AG09319 (cell line): ENCODE results near the genes DNALI1 and MTF1.

- RRBS, result no CpG with 5 or more reads among the region's 14 CpGs
Observed at GRCh38 chr1:36703713-36704115, 221.0 kb upstream of the CSF3R start.

DNA sequence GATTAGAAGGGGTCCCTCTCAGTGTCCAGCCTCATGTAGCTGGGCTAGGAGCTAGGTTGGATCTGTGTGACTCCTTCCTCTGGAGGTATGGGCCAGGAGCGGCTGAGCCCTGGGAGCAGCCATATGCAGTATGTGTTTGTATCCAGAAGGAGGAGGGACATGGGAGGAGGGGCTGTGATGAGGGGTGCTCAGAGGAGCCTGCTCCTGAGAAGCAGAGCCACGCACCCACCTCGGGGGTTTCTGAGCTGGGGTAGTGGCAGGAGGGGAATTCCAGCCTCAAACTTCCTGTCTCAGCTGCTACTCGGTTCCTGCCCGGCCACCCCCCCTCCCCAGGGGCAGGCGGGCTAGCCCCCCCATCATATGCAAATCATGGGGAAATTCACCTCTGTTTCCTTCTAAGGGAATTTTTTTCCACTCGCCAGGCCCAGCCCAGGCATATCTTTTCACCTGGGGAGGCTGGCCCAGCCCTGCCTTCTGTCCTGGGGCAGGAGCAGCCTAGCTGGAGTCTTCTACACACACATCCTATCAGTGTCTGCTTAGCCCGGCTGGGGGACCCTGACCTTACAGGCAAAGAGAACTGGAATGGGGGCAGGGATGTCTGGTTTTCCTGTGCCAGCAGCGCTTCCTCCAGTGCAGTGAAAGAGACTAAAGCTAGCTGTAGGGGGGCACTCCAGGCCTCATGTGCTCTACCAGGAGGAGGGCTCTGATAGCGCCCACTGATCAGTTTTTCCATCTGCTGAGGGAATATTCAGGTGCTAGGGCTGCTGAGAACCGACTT, 3.0 kb downstream of the ZC3H12A start:
- RRBS, result no CpG with 5 or more reads among the region's 11 CpGs

DNA sequence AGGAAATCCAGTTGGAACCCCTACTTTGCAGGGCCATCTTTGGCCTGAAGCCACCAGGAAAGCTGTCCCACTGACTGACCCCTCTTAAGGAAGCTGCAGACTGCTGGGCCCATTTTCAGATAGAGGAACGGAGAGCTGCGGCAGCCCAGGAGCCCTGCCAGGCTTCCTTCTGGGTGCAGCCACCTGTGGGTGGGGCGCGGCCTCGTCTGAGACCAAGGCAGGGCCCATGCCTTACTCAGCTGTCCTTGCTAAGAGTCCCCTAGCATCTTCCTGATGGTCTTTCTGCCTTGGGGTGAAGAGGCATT, 4.8 kb downstream of the ZC3H12A start:
- RRBS, result no CpG with 5 or more reads among the region's 5 CpGs

- RRBS, result 90% methylated on average over 5 of the region's 33 CpGs
Observed at GRCh38 chr1:37482231-37483379, 8.2 kb downstream of the ZC3H12A start.

DNA sequence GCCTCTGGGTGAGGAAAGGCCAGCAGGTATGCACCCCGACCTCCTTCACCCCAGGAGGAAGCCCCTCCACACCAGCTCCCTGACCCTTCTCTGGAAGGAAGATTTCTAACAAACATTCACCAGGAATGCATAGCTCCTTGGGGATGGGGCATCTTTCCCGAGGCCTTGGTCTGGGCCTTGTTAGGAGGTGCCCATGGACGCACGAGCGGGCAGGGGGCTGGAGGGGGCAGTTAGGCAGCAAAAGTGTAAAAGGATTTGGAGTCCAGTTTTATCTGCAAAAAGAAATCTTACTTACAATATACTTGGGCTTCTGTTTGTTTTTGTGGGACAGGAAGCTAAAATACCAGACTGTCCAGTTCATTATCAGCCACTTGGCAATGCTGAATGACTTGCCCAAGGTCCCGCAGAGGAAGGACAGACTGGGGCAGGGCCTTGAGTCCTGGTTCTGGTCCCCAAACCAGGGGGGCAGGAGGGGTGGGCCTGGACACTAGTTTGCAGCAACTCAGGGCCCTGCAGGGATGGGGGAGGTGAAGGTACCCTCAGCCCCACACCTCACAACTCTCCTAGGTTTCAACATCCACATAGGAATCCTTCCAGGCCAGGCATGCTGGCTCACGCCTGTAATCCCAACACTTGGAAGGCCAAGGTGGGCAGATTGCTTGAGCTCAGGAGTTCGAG, 10.2 kb downstream of the ZC3H12A start:
- RRBS, result no CpG with 5 or more reads among the region's 8 CpGs

DNA sequence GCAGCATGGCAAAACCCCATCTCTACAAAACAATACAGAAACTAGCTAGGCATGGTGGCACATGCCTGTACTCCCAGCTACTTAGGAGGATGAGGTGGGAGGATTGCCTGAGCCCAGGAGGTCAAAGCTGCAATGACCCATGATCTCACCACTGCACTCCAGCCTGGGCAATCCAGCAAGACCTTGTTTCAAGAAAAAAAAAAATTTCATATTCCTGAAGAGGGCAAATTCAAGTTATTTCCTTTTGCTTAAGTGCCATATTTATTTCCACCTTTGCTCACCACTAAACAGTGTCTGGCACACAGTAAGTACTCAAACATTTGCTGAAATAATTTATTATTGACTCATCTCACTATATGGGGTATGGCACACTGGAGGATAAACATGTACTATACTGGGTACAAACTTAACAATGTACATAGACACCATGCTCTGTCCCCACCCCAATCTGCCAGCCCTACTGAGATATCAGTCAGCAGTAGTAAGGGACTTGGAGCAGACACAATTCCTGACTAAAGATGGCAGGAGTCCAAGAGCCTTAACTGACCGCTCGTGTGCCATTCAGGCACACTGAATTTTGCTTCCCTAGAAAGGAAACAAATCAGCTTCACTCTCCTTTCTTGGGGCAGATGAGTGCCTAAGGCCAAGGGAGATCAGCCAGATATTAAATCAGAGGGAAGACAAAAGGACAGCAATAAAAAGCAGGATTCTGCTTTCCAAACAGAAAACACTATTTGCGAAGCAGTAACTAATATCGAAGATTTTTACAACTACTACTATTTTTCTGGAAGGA, 15.4 kb downstream of the MEAF6 start:
- RRBS, result no CpG with 5 or more reads among the region's 4 CpGs

- RRBS, result no CpG with 5 or more reads among the region's 9 CpGs
Observed at GRCh38 chr1:37552394-37552878, 1.7 kb downstream of the SNIP1 start.

DNA sequence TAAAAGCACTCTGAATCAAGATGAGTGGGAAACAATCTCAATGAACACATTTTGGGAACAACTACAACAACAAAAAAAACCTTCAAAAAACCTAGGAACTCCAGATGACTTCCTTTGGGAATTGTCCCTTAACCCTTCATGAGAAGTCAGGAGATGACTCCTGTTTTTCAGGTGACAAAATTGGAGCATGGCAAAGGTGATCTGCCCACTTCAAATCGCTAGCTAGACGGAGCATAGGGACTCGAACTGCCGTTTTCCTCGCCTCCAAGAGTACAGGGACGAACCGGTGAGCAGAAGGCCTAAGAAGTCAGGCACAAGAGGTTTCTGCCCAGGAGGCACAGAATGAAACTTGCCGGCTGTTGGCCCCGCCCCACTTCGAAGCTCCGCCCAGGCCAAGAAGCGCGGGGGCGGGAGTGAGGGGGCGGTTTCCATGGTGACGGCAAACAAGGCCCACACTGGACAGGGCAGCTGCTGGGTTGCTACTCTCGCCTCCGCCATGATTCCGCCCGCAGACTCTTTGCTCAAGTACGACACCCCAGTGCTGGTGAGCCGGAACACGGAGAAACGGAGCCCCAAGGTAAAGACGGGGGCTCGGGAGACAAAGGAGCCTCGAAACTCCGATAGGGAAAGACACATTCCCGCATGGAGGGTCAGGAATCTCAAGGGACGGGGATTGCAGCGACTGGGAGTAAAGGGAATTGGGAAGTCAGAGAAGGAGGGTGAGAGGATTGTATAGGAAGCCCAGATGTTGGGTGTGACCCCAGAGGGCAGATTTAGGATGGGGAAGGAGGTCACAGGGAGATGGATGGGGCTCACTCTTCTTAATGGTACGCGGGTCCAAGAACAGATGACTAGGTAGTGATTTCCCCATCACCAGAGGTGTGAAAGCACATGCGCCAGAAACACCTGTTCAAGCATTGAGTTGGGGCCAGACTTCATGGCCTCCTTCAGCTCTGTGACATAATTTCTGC, at the start of gene DNALI1:
Gene DNALI1, plus strand, starts transcription at position 442 of the 971 bp plus-strand sequence.
- RRBS, result 6% methylated on average over 2 of the region's 34 CpGs

- RRBS, result 19% methylated on average over 11 of the region's 20 CpGs
Observed at GRCh38 chr1:37795368-37795854, 1.8 kb downstream of the MANEAL start.

GRCh38 chr1:37859340-37859939, at the start of gene MTF1:
TSS of gene MTF1 (minus strand) at chr1:37859592.
- RRBS, result under 1% methylated on average over 11 of the region's 40 CpGs

GRCh38 chr1:37985736-37986103, 4.1 kb downstream of the SF3A3 start:
- RRBS, result no CpG with 5 or more reads among the region's 6 CpGs

- RRBS, result no CpG with 5 or more reads among the region's 3 CpGs
Observed at GRCh38 chr1:38028541-38029018, 16.0 kb downstream of the UTP11 start.

- RRBS, result no CpG with 5 or more reads among the region's 8 CpGs
Observed at GRCh38 chr1:38527092-38527710, 332.4 kb downstream of the RRAGC start.

- RRBS, result no CpG with 5 or more reads among the region's 12 CpGs
Observed at GRCh38 chr1:38558017-38558827, 301.4 kb downstream of the RRAGC start.

DNA sequence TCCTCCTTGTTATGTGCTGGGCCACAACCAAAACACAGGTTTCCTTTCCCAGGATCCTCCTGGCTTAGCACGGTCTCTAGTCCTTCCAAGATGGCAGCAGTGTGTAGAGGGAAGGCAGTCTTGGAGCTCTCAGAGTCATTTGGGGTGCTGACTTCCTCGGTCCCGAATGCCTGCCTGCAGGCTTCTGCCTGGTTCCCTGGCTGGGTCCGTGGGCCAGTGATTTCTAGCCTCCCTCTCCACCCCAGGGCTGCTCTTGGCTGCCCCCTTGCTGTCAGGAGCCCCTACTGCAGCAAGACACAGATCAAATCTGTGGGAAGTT, 272.6 kb downstream of the RRAGC start:
- RRBS, result no CpG with 5 or more reads among the region's 4 CpGs

- RRBS, result no CpG with 5 or more reads among the region's 7 CpGs
Observed at GRCh38 chr1:38940259-38940715, 1.3 kb downstream of the RHBDL2 start.

- RRBS, result no CpG with 5 or more reads among the region's 7 CpGs
Observed at GRCh38 chr1:39034151-39034749, 8.1 kb downstream of the NDUFS5 start.

DNA sequence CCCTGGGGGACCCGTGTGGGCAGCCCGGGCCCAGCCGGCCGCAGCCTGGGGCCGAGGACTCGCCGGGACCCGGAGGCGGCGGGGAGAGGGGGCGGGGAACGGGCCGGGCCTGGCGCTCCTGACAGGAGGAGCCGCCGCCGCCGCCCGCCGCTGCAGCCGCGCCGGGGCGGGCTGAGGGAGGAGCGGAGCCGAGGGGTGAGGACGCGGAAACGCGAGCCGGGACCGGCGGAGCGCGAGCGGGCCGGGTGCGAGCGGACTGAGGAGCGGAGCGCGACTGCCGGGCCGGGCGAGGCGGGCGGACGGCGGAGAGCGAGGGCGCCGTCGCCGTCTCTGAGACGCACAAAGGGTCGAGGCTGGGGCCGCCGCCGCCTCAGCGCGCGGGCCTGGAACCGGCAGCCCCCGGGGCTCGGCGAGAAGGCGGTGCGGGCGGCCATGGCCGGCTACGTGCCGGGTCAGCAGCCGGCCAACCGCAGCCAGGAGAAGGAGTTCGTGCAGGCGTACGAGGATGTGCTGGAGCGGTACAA, 79.1 kb downstream of the NDUFS5 start:
- RRBS, result 1% methylated on average over 33 of the region's 78 CpGs

GRCh38 chr1:39106340-39107413, 80.5 kb downstream of the NDUFS5 start:
- RRBS, result no CpG with 5 or more reads among the region's 14 CpGs

DNA sequence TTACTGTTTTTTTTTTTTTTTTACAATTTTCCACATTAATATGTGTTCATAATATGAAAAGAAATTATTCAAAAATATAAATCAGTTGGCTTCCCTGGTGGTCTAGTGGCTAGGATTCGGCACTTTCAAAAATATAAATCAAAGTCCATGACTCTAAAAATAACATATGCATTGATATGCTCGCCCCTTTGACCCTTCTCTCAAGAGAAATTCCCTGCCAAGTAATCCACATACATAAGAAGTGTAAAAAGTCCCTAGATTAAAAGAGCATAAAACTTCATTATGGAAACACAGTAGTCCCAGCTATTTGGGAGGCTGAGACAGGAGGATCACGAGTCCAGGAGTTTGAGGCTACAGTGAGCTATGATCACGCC, 88.0 kb downstream of the NDUFS5 start:
- RRBS, result no CpG with 5 or more reads among the region's 4 CpGs